T-cell (primary cell): ENCODE results near the genes GPR68, CCDC88C and CATSPERB.

GRCh38 chr14:91022311-91022865 lies 38.1 kb downstream of the RPS6KA5 start:
- PRO-cap, 7 experiments = peak in 5 of 7 experiments; most common plus-strand start chr14:91022699 (in 3); most common minus-strand start chr14:91022584 (in 4)

DNA sequence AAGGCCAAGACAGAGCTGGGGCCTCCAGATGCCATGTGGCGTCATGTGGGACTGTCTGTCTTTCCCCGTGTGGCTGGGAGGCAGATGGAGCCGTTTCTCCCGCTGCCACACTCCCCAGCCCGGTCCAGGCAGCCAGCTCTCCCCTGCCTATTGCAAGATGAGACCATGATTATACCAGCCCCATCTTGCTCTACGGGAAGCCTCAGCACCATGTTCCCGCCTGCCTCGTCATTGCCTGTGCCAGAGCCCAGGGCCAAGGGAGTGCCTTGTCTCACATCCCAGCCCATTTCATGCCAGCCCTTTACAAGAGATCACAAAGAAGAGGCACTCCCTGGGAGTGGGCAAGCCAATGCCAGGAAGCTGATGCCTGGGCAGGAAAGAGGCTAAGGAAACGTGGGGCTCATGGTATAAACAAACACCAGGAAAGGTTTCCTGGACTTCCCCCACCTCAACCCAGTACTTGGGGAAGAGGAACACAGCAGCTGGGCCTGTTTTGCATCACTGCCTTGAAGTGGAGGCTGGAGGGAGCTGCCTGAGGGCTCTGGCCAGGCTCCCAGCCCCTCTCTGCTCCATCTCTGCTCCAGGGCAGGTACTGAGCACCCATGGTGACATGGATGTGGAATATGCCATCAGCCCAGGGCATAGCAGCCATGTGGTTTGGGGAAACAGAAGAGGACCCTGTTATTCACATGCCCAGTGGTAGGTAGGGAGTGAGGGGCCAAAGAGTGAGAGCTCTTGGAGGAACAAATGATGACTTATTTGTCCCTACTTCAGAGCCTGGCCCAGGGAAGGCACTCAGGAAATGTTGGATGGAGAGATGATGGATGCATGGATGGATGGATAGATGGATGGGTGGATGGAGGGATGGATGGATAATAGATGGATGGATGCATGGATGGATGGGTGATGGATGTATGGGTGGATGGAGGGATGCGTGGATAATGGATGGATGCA lies 23.7 kb downstream of the GPR68 start:
- PRO-cap, 7 experiments = no peak in any of the 7 experiments

DNA sequence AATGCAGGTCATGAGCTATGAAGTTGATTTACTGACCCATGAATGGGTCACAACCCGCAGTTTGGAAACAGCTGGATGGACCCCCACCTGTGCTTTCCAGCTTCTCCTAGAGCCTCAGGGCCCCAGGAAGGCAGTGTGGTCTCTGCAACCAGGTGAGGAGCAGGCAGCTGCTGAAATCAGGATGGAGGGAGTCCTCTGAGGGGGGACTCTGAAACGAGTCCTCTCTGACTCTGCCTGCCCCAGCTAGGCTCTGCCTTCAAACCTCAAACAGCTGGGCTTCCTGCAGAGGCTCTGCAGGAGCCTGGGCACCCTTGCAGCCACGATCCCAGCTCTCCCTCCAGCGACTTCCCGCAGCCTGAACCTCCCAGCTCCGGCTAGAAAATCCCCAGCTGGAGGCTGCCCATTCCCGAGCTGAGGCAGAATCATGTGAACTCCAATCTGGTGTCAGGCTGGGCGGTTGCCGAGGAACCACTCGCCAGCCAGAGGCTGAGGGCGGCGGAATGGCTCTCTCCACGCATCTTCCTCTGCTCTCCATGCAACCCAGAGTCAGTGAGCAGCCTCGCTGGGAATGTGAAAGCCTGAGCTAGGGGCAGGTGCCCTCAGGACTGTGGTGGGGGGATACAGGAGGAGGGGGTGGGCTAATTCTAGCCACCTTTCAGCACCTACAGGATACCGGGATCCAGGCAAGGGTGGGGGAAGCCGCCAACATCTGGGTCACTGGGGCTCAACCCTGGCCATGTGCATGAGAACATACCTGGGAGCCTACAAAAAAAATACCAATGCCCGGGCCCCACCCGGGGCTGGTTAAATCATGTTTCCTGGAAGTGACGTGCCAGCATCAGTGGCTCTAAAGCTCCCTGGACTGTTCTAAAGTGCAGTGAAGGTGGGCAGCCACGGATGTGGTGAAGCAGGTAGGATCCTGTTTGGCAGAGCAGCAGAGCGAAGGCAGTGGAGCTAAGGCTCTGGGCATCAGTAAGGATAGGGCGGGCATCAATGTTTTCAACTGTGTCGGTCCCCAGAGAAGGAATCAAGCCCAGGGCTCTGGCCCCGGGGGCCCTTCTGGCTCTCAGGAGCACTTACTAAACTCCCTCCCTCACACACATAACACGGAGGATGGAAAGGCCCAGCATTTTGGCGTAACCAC lies at the start of gene GPR68:
TSS of gene GPR68 (minus strand) at position 357 of the 1,144 bp plus-strand sequence.
- PRO-cap, 7 experiments = peak in 7 of 7 experiments; most common plus-strand start position 877 of the sequence (in 7); most common minus-strand start position 766 of the sequence (in 3)

DNA sequence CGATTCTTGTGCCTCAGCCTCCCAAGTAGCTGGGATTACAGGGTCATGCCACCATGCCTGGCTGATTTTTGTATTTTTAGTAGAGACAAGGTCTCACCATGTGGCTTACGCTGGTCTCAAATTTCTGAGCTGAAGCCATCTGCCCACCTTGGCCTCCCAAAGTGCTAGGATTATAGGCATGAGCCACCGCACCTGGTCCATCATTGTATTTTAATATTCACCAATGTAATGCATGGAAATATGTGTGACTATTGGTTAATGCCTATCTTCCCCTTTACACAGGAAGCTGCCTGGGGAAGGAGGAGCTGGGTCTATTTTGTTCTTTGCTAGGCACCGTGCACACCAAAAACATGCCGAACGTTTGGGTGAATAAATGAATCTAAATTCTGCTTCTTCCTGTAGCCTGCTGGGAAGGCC lies 5.2 kb upstream of the GPR68 start:
- PRO-cap, 7 experiments = peak in 6 of 7 experiments; most common plus-strand start position 345 of the sequence (in 6); most common minus-strand start position 212 of the sequence (in 3)

- PRO-cap, 7 experiments = peak in 7 of 7 experiments; most common plus-strand start chr14:91310830 (in 6); most common minus-strand start chr14:91310711 (in 2)
Measured at GRCh38 chr14:91310566-91311180, 66.2 kb upstream of the GPR68 start.

DNA sequence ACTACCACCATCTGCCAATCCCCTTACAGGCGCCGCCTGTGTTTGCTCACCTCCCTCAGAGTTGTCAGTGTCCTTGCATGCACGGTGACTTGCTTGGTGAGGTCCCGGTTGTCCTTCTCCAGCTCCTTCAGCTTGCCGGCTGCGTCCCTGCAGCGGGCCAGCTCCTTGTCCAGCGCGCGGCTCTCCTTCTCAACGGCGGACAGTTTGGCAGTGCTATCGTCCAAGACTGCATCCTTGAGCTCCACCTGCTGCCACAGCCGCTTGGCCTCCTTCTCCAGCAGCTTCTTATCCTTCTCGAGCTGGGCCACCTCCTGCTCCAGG lies 68.5 kb upstream of the GPR68 start:
- PRO-cap, 7 experiments = no peak in any of the 7 experiments

- PRO-cap, 7 experiments = no peak in any of the 7 experiments
Measured at GRCh38 chr14:91351826-91352536, 65.6 kb downstream of the CCDC88C start.

DNA sequence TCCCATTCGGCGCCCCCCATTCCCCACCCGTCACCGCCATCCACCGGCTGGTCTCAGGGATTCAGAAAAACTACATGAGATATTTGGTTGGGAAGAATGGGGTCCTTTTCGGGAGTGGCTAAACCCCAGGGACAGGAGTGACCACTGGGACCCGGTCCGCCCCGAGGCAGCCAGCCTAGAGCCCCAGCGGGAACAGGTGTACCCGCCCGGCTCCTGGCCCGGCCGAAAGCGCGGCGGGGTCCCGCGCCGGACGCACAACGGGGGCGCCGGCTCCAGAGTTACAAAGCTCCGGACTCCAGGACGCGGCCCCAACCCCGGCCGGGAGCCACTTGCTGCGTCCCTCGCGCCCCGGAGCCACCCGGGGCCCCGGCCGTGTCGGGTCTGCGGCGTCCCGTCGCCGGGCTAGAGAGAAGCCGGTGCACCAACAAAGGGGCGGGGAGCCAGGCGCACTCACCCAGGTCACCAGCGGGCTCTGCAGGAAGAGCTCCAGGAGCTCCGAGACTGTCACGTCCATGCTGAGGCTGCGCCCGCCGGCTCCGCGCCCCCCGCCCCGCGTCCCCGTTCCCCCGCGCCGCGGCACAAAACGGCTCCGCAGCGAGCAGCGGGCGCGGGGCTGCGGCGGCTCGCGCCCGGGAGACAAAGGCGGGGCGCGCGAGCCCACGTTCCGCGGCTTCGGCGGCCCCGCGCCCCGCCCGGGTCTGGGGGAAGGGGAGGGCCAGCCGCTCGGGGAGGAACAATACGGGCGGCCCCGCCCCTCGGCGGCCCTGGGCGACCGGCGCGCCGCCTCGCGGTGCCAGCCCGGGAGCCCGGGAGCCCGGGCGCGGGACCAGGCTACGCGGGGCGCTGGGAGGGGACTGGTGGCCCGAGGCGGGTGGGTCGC lies at the start of gene CCDC88C:
TSS of gene CCDC88C (minus strand) at position 644 of the 880 bp plus-strand sequence.
- PRO-cap, 7 experiments = peak in 7 of 7 experiments; most common plus-strand start position 477 of the sequence (in 7); most common minus-strand start position 700 of the sequence (in 6)

GRCh38 chr14:91464334-91465597 lies 45.3 kb downstream of the PPP4R3A start:
- PRO-cap, 7 experiments = no peak in any of the 7 experiments

- PRO-cap, 7 experiments = no peak in any of the 7 experiments
Measured at GRCh38 chr14:91732003-91732468, at the start of gene CATSPERB. CATSPERB (minus strand) TSS chr14:91732086.

GRCh38 chr14:91743926-91744183 lies 12.0 kb upstream of the CATSPERB start:
- PRO-cap, 7 experiments = no peak in any of the 7 experiments

DNA sequence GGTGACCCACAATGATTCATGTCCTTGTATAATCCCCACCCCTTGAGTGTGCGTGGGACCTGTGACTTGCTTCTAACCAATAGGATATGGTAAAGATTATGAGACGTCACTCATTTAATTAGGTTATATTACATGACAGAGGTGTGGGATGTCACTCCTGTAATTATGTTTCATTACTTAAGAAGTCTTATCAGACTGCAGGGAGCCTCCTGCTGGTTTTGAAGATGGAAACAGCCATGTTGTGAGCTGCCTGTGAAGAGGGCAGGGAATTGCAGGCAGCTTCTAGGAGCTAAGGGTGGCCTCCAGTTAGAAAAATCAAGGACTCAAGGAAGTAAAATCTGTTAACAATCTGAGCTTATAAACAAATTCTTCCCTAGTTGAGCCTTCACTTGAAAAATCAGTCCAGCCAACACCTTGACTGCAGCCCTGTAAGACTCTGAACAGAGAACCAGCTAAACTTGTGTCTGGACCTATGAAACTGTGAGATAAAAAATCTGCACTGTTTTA lies 12.4 kb upstream of the CATSPERB start:
- PRO-cap, 7 experiments = no peak in any of the 7 experiments

DNA sequence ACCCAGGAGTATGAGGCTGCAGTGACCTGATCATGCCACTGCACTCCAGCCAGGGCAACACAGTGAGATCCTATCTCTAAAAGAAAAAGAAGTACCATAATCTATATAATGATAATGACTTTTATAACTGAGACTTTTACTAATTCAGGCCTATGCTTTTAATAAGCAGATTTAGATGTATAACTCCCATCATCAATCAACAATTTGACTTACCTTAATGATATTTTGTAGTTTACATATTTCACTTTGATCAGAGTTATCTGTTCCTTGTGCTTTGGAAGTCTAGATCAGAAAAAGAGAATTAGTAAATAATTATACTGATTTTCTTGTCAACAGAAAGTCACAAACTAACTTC lies 22.4 kb downstream of the TRIP11 start:
- PRO-cap, 7 experiments = no peak in any of the 7 experiments

- PRO-cap, 7 experiments = peak in 7 of 7 experiments; most common plus-strand start chr14:92039790 (in 3); most common minus-strand start chr14:92039794 (in 5)
Measured at GRCh38 chr14:92038975-92039953, 595 bp downstream of the TRIP11 start.

DNA sequence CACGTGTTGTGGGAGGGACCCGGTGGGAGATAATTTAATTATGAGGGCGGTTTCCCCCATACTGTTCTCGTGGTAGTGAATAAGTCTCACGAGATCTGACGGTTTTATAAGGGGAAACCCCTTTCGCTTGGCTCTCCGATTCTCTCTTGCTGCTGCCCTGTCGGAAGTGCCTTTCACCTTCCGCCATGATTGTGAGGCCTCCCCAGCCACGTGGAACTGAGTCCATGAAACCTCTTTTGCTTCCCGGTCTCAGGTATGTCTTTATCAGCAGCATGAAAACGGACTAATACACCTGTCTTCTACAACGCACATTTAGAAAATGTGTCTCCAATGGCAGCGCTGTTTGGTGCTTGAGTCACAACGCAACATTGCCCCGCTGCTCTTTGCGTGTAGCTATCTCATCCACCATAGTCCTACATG lies 35.8 kb upstream of the SLC24A4 start:
- PRO-cap, 7 experiments = no peak in any of the 7 experiments

- PRO-cap, 7 experiments = no peak in any of the 7 experiments
Measured at GRCh38 chr14:92503795-92504423, 9.7 kb upstream of the RIN3 start.

GRCh38 chr14:92540466-92541219 lies 27.1 kb downstream of the RIN3 start:
- PRO-cap, 7 experiments = no peak in any of the 7 experiments

GRCh38 chr14:92653042-92653271 lies 95.5 kb downstream of the LGMN start:
- PRO-cap, 7 experiments = no peak in any of the 7 experiments

DNA sequence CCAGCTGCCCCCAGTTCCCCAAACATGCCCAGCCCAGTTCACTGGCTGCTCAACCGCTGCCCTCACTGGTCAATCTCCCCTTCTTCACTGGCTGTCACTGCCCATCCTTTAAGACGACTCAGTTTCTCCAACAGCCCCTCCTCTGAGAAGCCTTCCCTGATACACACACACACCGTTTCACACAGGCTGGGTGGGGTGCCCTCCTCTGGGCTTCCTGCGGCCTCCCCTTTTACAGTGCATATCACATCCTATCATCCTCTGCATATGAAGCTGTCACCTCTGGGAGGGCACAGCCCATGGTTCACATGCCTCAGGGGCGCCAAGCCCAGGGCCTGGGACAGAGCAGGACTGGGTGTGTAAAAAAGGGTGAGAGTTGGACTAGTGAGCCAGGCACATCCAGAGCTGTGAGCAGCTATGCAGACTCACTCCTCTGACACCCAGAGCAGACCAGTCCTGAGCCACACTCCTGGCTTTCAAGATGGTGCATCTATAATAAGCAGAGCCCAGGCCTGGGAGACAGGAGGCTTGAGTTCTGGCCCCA lies 62.7 kb downstream of the LGMN start:
- PRO-cap, 7 experiments = peak in 2 of 7 experiments; most common plus-strand start position 181 of the sequence (in 1)

GRCh38 chr14:92688744-92689041 lies 59.7 kb downstream of the LGMN start:
- PRO-cap, 7 experiments = no peak in any of the 7 experiments